Measurements from ENCODE around the genes RILP and WDR81.

- RRBS: 3% methylated on average over 1 of the region's 27 CpGs
Measured at GRCh38 chr17:1649759-1650474, at the start of gene RILP. Gene RILP (minus strand): TSS chr17:1649866.

GRCh38 chr17:1712561-1713095 is 2.5 kb upstream of the TLCD2 start:
- RRBS: no CpG with 5 or more reads among the region's 7 CpGs

- RRBS: no CpG with 5 or more reads among the region's 9 CpGs
Measured at GRCh38 chr17:1721967-1722445, 2.5 kb upstream of the WDR81 start.

DNA sequence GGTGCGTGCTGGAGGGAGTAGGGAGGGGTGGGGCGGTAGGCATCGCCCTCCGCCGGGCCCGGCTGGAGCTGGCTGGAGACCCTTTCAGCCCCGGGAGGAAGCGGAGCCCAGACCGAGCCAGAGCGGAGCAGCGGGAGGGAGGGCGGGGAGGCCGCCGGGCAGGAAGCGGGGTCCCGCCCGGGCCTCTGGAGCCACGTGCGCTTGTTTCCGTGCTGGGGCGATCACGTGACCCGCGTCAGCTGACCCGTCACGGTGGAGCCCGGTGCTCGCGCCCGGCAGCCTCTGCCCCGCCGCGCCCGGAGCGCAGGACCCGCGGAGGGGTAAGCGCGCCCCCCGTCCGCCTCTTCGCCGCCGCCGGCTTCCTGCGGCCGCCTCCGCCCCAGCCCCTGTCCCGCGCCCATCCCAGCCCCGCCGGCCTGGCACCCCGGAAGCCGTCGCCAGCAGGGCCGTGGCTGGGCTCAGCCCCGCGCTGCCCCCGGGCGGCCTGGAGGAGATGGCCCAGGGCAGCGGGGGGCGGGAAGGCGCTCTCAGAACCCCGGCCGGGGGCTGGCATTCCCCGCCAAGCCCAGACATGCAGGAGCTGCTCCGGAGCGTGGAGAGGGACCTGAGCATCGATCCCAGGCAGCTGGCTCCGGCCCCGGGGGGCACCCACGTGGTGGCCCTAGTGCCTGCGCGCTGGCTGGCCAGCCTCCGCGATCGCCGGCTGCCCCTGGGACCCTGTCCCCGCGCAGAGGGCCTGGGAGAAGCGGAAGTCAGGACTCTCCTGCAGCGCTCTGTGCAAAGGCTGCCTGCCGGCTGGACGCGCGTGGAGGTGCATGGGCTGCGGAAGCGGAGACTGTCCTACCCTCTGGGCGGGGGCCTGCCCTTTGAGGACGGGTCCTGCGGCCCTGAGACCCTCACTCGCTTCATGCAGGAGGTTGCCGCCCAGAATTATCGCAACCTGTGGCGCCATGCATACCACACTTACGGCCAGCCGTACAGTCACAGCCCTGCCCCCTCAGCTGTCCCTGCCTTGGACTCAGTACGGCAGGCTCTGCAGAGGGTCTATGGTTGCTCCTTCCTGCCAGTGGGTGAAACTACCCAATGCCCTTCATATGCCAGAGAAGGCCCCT is at the start of gene WDR81:
Gene WDR81 (plus strand): TSS at position 238 of the 1,112 bp plus-strand sequence.
- RRBS: 2% methylated on average over 67 of the region's 98 CpGs

DNA sequence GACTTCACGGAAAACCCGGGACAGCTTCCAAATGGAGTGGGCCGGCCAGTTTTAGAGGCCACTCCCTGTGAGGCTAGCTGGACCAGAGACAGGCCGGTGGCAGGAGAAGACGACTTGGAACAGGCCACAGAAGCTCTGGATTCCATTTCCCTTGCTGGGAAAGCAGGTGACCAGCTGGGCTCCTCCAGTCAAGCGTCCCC is 2.2 kb downstream of the WDR81 start:
- RRBS: 61% methylated on average over 1 of the region's 6 CpGs

GRCh38 chr17:1931897-1932785 is 93.0 kb downstream of the RTN4RL1 start:
- RRBS: 5% methylated on average over 5 of the region's 39 CpGs

- RRBS: no CpG with 5 or more reads among the region's 10 CpGs
Measured at GRCh38 chr17:2004365-2004909, 20.7 kb downstream of the RTN4RL1 start.

- RRBS: no CpG with 5 or more reads among the region's 13 CpGs
Measured at GRCh38 chr17:2011133-2011664, 13.9 kb downstream of the RTN4RL1 start.

DNA sequence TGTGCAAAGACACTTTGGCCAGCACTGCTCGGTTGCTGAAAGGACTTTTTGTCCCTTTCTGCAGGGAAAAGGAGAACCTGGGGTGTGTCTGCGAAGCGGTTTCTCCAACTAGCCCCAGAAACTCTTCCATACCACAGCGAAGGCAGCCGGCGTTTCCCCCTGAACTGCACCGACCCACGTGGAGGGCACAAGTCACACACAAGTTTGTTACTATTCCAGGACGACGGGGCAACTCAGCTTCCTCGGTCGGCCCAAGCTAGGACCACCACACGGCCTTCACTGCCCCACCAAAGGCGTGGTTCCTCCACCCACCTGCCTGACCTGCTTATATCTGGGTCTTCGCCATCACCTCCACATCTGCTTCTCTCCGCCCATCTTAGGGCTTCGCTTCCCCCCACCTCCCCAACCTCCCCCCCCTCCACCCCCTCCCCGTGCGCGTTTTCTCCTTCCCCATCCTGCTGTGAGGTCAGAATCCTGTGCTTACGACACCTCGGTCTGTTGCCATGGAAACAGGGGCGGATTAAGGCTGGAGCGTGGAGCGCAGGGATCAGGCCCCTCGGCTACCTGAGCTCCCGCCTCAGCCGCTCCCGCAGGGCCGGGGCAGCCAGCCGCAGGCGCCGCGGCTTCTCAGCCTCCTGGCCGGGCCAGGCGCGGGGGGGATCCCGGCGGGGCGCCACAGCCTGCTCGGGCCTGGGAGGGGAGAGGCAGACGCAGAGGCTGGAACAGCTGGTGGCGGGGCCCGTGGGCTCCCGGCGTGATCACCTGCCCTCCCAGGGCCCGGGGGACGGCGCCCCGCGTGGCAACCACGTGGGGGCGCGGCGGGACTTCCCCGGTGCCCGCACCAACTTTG is 1.6 kb downstream of the RTN4RL1 start:
- RRBS: 1% methylated on average over 23 of the region's 57 CpGs

DNA sequence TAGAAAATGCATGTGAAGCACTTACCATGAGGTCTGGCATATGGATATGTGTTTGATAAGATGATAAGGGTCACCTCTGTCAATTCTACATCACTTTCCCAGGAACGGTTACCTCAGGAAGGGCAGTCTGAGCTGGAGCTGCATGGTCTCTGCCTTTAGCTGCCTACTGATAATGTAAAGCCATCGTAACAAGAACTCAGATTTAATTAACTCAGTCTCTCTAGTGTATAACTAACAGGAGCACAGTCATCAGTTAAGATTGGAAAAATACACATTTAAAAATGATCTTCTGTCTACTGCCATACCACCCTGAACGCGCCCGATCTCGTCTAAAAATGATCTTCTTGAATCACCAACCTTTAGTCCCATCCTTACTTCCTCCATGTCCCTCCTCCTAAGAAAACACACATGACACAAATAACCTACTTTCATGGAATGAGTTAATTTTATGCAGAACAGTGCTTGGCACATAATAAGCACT is 114.9 kb downstream of the SMG6 start:
- RRBS: no CpG with 5 or more reads among the region's 6 CpGs

GRCh38 chr17:2333387-2333904 is 2.8 kb downstream of the TSR1 start:
- RRBS: no CpG with 5 or more reads among the region's 3 CpGs

DNA sequence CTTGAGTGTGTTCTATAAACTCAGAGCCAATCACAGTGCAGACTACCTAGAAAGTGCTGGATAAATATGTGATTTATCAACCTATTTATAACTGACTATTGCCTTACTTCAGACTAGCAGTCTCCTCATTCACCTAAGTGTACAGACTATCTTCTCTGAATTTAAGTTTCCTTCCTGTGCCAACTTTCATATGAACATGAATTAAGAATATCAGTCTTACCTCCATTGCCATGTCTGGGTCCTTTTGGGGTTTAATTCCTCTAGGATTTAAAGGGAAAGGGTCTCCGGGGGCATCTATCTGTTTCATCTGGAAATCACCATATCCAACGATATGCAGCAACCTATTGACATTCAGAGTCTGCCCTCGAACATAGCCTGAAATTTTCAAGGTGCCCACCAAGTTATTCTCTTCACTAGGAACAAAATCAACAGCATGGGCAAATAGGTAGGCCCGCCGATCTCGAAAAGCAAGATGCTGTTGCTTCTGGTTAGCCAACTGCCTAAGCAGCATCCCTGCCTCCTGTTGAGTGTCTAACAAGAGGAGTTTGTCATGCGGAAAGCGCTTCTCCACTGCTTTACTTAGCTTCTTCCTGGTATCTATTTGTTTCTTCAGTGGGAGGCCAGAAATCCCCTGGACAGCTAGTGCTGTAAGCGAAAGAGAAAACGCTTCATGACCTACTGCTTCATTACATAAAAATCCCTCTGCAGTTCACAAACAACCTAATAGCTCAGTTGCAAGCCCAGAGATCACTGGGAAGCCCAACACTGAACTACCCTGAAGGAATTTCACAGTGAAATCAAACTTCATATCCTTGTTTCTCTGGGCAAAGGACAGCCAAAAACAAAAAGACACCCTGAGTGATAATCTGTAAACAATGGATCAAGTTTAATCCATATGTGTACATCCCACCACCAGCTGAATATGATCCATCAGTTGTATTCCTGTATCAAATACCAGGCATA is 1.7 kb downstream of the TSR1 start:
- RRBS: no CpG with 5 or more reads among the region's 10 CpGs

- RRBS: no CpG with 5 or more reads among the region's 1 CpG
Measured at GRCh38 chr17:2335564-2335796, 777 bp downstream of the TSR1 start.

DNA sequence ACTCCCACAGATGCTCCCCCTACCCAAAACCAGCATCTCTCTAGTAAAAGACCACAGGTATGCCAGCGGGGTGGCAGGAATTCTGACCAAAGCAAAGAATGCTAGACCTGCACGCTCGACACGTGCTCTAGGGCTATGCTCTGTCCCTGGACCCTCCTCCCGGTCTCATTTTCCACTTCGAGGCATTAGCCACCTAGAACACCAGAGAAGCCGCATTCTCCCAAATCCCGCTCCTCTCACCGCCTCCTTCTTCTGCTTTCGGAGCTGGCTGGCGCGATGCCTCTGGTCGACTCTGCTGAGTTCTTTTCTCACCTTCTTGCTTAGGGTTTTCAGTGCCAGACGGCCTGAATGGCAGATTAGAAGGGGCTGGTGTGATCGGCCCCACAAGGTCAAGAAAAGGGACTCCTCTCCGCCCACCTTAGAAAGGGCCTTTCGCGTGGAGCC is 438 bp downstream of the TSR1 start:
- RRBS: no CpG with 5 or more reads among the region's 18 CpGs

DNA sequence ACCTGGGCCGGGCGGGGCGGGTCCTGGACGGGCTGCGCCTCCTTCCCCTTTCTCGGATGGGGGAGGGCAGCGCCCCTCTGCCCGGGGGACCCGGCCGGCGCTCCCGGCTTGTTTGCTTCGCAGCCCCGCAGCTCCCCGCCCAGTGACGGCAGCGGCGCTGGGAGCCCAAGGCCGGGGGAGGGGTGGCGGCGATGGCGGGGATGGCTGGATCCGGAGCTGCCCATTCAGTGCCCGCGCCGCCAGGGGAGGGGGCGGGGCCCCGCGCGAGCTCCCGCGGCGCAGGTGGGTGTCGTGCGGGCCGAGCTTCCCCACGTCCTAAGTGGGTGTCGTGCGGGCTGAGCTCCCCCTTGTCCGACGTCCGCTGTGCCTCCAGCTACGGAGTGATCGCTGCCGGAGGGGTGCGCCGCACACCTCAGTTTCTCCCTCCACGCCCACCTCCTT is 567 bp downstream of the SGSM2 start:
- RRBS: under 1% methylated on average over 20 of the region's 48 CpGs

DNA sequence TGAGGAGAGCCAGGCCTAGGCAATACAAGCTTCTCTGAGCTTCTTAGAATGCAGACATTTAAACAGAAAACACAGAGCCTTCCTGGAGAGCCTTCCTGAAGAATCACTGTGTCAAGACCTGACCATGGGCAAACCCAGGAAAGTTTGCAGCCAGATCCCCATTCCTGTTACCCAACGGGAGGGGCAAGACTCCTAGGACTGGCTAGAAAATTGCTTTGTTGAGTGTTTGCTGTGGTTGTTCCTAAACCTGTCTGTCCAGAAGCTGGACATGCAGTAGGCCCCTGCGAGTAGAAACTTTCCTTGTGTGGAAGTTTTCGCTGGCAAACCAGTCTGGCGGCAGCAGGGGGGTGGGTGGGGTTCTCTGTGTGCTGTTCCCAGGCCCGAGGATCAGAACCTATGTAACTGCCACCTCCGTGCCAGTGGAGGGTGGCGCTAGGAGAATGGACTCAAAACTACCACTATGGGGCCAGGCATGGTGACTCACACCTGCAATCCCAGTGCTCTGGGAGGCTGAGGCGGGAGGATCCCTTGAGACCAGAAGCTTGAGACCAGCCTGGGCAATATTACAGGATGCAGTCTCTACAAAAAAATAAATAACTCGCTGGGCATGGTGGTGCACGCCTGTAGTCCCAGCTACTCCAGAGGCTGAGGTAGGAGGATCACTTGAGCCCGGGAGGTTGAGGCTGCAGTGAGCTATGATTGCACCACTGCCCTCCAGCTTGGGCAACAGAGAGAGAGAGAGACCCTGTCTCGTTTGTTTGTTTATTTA is 9.2 kb downstream of the SGSM2 start:
- RRBS: no CpG with 5 or more reads among the region's 12 CpGs

- RRBS: no CpG with 5 or more reads among the region's 21 CpGs
Measured at GRCh38 chr17:2361141-2361766, 24.0 kb downstream of the SGSM2 start.

- RRBS: no CpG with 5 or more reads among the region's 22 CpGs
Measured at GRCh38 chr17:2367040-2367564, 29.8 kb downstream of the SGSM2 start.

GRCh38 chr17:2374827-2375338 is 26.0 kb downstream of the MNT start:
- RRBS: no CpG with 5 or more reads among the region's 8 CpGs

GRCh38 chr17:2393932-2394550 is 6.8 kb downstream of the MNT start:
- RRBS: 3% methylated on average over 17 of the region's 53 CpGs